ENCODE measurements around a stretch of chr7.

DNA sequence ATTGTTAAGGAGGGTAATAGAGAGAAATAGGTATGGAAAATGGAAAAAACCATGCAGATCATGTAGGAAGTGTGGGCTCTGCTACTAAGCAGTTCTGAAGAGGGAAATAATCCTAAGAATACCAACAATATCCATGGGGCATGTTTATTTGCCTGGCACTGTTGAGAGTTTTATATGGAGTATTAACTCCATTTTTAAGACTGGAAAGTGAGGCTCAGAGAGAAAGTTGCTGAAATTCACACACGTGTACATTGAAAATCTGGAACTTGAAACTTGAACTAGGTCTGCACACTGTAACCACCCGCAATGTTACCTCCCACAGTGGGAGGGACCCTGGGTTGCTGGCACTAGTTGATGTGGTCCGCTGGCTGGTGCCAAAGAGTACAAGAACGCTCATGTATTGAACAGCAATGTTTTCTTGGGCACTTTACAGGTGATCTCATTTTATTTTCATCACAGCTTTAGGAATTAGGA, 253.3 kb downstream of the INHBA start:
- PRO-cap, 8 experiments = no peak in any of the 8 experiments

- PRO-cap, 8 experiments = no peak in any of the 8 experiments
Measured at GRCh38 chr7:41689184-41690436, 13.3 kb downstream of the INHBA start.

DNA sequence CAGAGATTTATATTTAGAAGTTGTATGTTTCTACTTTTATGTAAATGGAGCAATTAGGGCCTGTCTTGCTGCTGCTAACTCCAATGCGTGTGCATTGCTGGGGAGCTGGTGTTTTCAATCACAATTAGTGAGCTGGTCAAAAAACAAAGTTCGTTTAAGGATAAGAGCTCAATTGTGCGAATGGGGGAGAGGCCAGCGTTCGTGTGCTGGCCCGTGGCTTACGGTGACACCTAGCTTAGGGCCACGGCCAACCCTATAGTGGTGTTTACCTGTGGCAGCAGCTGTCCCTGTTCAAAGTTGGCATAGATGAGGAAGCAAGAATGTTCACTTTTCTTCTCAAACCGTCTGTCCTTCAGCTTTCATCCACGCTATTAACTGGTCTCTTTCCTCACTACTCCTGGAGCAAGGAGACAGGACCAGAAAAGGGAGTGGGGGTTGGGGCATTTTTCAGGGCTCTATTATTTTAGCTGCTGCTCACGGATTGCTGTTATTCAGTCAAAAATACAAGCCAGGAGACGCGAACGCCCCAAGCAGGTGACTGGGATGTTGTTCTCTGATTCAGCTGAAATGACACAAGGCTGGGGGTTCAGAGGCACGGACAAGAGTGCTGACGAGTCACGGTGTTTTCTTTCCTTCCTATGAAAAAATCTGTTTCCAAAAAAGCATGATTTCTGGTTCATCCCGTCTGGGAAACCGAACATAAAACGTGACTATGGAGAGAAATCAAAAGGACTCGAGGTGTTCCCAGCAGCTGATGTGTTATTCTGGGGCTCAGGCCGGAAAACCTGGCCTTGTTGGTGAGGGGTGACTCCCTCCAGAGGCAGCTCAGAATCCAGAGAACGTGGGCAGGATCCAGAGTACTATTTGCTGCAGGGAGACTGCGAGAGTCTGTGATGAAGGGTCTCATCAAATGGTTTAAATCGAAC, 3.3 kb upstream of the INHBA start:
- PRO-cap, 8 experiments = no peak in any of the 8 experiments

GRCh38 chr7:41869774-41870420, 167.0 kb upstream of the INHBA start:
- PRO-cap, 8 experiments = peak in 5 of 8 experiments; most common plus-strand start chr7:41870326 (in 5); most common minus-strand start chr7:41870137 (in 2)

GRCh38 chr7:42746264-42746654, 165.6 kb downstream of the C7orf25 start:
- PRO-cap, 8 experiments = no peak in any of the 8 experiments

GRCh38 chr7:43072482-43073134, 39.8 kb upstream of the HECW1 start:
- PRO-cap, 8 experiments = no peak in any of the 8 experiments

DNA sequence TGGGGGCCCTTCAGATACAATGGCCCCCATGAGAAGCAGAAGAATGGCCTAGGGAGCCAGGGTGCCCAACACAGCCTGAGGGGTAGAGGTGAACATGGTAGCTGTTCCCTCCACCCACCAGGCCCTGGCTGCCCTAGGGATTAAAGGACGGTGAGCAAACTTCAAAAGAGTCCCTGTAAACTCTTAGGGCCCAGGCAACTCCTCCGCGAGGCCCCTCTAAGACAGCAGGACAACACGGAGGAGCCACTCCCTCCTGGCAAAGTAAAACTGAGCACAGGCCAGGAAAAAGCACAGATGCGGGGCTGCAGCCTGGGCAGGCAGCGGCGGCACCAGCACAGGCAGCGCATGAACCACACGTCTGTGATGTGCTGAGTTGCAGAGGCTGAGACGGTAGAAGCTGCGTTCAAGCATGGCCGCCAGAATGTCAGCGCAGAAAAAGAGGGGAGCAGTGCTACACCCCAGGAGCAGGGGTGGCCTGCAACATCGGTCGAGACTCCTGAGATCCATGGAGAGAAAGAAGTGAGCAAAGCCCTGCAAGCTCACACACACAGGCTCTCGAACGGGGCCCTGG, 46.2 kb upstream of the STK17A start:
- PRO-cap, 8 experiments = peak in 1 of 8 experiments; most common minus-strand start position 208 of the sequence (in 1)

- PRO-cap, 8 experiments = no peak in any of the 8 experiments
Measured at GRCh38 chr7:43582332-43582687, 598 bp upstream of the STK17A start.

DNA sequence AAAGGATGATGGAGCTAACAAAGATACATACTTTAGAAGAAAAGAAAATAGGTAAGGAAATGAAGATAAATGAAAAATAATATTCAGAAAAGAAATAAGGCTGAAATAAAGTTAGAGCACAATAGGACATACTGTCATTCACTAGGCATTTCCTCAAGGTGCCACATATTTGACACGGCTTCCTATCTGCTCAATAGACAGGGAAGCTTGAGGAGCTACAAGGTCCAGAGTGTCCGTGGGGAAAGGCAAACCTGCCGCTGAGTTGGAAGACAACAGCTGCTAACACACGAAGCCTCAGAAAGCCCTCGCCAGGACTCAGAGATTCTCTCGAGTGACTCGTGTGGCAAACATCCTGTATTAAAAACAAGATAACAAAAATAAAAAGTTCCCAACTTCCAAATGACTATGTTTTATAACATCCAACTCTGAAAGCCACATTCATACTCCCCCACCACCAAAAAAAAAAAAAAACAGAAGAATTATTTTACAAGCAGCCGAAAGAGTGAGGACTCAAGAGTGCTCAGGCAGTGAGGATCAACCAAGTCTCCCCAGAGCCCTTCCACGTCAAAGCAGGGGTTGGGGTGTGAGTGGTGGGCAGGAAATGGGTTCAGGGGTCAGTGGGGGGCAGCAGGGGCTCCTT, 67.6 kb downstream of the STK17A start:
- PRO-cap, 8 experiments = peak in 4 of 8 experiments; most common plus-strand start position 513 of the sequence (in 2); most common minus-strand start position 549 of the sequence (in 2)

GRCh38 chr7:43869829-43870192, 494 bp upstream of the MRPS24 start:
- PRO-cap, 8 experiments = peak in 1 of 8 experiments; most common plus-strand start chr7:43870088 (in 1)

DNA sequence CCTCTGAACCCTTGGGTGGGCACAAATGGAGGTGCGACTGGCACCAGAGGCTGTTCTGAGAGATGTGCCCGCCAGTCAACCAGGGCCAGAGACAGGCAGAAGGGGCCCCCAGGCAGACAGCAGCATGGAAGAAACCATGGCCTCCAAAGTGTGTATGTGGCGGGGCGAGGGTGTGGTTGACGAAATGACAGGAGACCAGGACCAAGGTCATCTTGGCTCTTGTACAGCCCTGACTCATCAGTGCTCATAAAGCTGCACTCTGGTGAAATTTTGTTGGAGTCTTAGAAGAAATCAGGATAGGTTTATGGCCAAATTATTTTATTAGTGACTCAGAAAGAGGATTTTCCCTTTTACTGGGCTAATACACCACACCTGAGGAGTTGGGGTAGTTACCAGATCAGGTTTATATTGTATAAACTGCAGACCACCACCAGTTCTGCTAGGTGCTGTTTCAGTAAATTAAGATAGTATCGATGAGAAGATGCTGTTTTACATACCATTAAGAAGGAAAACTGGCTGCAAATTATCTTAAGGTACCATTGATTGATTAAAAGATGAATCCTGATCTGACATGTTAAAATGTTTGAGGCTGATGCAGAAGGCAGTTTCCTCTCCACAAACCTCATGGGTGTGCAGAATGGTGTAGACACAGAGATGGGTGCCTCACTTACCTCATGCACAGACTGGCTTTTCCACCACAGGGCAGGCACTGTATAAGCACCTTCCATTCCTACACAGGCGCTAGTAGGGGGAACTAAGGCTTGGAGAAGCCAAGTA, 4.2 kb upstream of the MRPS24 start:
- PRO-cap, 8 experiments = no peak in any of the 8 experiments

DNA sequence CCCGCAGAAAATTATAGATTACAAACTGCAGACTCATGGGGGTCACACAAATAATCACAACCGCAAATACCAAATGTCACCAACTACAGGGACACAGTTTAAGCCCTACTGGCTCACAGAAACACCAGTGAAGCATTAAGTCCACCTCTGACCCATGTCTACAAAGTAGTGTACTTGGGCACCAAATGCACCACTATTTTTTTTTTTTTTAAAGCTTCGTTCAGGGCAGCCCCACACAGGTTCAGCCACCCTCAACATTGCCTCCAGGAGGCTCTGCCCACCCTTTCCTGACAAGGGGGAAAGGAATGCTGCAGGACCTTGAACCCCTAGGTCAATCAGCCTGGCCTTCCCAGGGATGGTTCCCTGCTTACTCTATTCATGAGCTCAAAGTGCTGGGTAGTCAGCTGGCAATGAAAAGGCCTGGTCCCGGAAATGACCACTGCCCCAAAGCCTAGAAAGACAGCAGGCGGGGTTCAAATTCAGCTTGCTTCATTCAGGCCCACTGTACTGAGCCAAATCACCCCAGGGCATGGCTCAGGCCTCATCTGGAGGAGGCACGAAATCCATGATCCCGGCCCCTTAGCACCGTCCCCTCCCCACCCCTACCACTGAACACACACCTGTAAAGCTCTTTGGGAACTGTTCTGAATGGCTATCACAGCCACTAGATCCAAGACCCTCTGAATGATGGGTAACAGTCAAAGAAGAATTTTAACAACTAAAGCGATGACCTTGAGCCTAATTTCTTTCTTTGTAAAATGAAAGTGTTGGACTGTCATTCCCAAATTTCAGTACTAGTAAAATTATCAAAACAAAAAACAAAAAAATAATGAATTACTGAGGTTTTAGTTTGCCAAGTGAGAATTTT, 1.2 kb downstream of the URGCP start:
- PRO-cap, 8 experiments = peak in 1 of 8 experiments; most common minus-strand start position 675 of the sequence (in 1)

GRCh38 chr7:43990093-43990757, 7.5 kb upstream of the SPDYE1 start:
- PRO-cap, 8 experiments = no peak in any of the 8 experiments

- PRO-cap, 8 experiments = peak in 5 of 8 experiments; most common plus-strand start chr7:44045626 (in 5); most common minus-strand start chr7:44045739 (in 2)
Measured at GRCh38 chr7:44045458-44046286, 1.2 kb downstream of the DBNL start.

DNA sequence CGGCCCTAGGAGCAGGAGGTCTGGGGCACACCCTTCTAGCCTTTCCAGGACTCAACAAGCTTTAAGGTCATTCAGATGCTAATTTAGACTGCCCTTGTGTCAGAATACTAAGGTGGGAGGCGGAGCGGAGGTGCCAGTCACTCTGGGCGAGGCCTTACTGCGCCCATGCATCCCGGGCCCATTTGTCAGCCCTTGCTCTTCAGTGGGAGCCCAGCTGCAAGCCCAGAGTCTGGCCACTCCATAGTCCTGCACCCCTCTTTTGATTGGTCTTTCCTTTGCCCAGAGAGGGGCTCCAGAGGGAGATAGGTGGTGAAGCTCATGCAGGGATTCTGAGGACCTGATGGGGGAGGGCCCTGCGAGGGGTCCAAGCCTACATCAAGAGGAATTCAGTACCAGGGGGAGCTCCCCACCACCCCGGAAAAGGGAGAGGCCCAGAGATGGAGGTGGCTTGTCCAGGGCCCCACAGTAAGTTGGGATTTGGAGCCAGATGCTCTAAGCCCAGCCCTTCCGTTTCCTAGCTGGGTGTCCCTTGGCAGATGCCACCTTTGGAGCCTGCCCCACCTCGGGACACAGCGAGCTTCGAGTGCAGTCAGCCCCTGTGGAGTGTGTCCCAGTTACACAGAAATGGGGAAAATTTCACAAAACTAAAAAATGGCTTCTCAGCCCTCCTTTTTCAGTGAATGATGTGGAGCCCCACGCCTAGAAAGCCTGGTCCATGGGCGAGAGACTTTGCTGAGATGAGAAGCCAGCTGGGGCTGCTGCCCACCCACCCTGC, 1.1 kb downstream of the PGAM2 start:
- PRO-cap, 8 experiments = no peak in any of the 8 experiments

- PRO-cap, 8 experiments = no peak in any of the 8 experiments
Measured at GRCh38 chr7:44100406-44100898, 3.7 kb upstream of the AEBP1 start.

- PRO-cap, 8 experiments = no peak in any of the 8 experiments
Measured at GRCh38 chr7:44105166-44105929, 1.2 kb downstream of the AEBP1 start.

- PRO-cap, 8 experiments = no peak in any of the 8 experiments
Measured at GRCh38 chr7:44108655-44109108, 4.5 kb downstream of the AEBP1 start.

- PRO-cap, 8 experiments = no peak in any of the 8 experiments
Measured at GRCh38 chr7:44114737-44115410, 8.5 kb downstream of the POLD2 start.

GRCh38 chr7:44131911-44132212, 8.5 kb upstream of the POLD2 start:
- PRO-cap, 8 experiments = no peak in any of the 8 experiments

Measured in peripheral blood mononuclear cell (primary cell).